Mesenchymal stem cell of adipose (primary cell): ENCODE measurements around the gene VIPR2.

DNA sequence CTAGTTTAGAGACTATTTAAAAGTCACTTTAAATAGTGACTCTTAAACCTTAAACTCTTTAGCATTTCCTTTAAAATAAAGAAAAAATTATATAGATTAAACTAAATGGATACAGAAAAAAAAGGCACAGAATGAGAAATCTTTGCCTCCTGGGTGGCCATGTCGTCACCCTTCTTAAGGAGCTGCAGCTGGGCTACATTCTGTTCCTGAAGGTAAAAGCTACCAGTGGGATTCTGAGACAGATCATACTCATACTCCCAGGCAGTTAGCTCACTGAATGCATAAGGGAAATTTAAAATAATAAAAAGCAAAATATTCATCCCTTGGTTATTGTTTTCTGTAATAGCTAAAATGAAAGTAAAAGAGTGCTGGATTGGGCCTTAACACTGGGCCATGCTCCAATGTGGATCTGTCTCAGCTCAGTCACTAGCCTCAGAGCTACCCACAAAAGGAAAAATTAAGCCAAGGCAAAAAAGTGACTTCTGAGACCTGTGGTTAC is 9.0 kb upstream of the DYNC2I1 start:
- CAGE, long polyA plus RNA, result no peak

GRCh38 chr7:158868601-158869257 is 12.4 kb downstream of the DYNC2I1 start:
- CAGE, long polyA plus RNA, result no peak

DNA sequence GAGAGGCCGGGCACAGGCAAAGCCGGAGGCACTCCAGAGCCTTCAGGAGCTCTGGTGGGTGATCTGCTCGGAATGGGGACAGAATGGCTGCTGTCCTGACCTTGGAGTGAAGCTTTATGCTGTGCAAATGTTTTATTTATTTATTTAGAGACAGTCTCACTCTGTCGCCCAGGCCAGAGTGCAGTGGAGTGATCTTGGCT is 55.4 kb downstream of the DYNC2I1 start:
- CAGE, long polyA plus RNA, result no peak

DNA sequence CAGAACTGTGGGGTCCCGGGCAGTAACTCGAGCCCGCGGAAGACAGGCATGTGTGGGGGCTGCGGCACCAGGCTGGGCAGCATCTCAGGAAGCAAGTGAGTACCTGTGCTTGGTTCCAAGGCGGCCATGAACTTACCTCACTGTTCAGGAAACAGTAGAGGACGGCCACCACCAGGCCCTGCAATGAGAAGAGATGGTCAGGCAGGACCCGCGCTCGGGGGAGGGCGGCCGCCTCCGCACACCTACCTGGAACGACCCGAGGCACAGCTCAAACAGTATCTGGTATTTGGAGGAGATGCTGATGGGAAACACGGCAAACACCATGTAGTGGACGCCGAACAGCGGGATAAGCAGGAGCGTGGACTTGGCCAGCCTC is 113.0 kb downstream of the VIPR2 start:
- CAGE, long polyA plus RNA, result no peak

DNA sequence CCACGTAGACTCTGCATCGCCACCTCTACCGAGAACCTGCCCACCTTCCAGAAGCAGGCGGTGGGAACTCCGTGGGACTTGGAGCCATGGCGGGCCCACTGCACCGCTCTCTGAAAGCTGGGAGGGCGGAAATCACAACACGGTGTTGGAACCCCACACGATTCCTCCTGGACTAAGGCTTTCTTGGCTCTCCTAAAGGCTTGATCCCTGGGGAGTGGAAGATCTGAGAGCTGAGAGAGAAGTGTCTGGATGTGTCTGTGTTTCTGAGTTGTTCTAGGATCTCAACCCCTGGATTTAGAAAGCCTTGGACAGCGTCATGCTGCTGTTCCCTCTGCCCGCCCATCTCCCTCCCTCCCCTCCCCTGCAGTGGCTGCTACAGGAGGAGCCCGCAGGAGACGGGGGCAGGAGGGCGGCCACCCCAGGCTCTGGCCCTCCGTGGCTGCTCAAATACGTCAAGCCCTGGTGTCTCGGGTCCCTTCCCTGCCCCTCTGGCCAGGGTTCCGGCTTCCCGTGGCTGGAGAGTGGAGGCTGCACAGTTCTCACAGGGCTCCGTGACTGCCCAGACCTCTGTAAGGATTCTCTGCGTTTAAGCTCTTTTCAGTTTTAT is 79.6 kb downstream of the VIPR2 start:
- CAGE, long polyA plus RNA, result no peak

DNA sequence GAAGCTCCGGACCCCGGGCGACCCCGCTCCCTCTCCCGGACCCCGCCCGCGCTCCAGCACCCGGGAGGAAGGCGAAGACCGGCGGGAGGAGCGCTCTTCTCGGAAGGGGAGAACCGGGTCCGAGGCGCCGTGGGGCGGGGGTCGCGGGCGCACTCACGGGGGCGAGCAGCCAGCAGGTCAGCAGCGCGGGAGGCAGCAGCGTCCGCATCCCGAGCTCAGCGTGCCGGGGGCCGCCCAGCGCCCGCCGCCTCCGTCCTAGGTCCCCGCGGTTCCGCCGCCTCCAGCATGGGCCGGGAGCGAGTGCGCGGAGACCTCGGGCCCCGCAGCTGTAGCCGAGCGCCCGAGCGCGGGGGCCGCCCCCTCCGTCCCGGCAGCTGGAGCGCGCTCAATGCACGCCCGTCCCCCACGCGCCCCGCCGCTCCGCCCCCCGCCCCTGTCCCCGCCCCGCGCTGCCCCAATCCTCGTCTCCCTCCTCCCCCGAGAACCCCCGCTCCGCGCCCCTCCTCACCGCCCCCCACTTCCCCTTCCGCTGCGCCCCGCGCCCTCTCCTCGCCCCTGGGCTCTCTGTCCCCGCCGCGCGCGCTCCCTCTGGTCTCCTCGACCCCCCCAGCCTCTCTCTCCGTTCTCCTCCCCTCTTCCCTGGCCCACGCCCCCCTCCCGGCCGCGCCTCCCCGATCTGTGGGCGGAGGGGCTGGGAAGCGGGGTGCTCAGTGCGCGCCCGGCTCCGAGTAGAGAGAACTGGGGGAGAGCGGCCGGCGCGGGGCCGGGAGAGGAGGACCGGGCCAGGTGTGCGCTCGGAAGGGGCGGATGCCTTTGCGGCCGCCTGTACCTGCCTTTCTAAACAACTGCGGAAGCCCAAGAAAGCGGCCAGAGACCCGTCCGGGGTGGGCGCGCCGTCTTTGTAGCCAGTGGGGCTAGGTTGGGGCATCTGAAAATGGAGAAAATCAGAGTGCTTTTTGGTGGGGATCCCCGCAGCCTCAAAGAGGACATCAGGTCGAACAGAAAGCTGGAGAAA is at the start of gene VIPR2:
Gene VIPR2, minus strand, starts transcription at position 304 of the 1,015 bp plus-strand sequence.
- CAGE, long polyA plus RNA, result no peak